ENCODE measurements around a stretch of chr14.

- RRBS, result no CpG with 5 or more reads among the region's 4 CpGs
Measured at GRCh38 chr14:100641171-100641474, 53.9 kb upstream of the BEGAIN start.

DNA sequence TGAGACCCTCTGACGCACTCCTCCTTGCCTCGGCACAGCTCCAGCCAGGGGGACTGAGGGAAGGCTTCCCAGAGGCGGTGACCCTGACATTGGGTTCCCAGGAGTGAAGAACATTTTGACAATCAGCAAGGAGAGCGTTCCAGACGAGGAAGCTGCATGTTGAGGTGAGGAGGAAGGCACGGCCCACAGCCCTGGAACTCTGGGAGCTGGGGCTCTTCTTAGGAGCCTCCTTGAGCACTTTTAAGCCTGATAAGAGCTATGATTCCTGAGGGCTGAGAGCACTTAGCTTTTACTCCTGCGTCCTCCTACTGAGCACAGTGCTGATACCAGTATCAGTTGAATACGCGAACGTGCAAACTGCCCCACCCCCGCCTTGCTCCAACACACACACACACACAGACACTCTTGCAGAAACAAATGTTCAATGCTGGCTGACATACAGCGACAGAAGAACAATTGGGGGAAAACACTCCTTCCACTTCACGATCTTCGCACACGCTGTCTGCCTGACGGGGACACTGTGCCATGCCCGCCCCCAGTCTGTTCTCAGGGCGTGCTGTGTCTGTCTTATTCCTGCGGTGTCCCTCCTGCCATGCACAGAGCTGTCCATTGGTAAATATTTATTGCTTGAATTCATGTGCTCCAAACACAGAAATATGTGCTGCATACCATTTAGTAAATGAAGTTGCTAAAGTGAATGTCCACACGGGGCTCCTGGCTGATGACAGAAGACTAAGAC is 57.2 kb upstream of the DLK1 start:
- RRBS, result no CpG with 5 or more reads among the region's 20 CpGs

- RRBS, result 58% methylated on average over 1 of the region's 17 CpGs
Measured at GRCh38 chr14:100728773-100729582, 2.3 kb downstream of the DLK1 start.

DNA sequence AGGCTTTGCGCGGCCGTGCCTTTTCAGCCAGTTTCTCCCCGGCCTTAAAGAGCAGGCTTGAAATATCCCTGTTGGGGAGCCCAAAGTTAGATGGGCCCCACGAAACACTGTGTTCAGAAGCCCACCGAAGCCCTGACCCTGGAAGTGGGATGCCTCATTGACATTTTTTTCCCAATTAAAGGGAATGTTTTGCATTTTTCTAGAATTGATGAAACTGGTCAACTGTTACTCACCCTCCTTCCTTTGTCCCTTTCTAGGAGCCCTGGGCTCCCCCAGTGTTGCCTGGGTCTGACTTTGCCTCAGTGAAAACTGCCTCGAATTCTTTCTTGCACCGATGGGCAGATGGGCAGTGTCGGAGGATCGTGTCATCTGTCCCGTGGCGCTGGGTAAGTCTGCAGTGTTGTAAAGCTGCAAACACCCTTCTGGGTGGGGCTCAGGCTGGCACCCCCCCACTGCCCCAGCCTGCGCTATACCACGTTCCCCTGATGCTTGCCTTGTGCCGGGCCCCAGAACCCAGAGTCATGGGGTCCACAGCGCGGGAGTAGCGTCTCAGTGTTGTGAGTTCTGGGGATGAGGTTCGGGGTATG is 4.7 kb downstream of the RTL1 start:
- RRBS, result no CpG with 5 or more reads among the region's 19 CpGs

- RRBS, result no CpG with 5 or more reads among the region's 6 CpGs
Measured at GRCh38 chr14:100981064-100981760, 77.7 kb upstream of the RTL1 start.

DNA sequence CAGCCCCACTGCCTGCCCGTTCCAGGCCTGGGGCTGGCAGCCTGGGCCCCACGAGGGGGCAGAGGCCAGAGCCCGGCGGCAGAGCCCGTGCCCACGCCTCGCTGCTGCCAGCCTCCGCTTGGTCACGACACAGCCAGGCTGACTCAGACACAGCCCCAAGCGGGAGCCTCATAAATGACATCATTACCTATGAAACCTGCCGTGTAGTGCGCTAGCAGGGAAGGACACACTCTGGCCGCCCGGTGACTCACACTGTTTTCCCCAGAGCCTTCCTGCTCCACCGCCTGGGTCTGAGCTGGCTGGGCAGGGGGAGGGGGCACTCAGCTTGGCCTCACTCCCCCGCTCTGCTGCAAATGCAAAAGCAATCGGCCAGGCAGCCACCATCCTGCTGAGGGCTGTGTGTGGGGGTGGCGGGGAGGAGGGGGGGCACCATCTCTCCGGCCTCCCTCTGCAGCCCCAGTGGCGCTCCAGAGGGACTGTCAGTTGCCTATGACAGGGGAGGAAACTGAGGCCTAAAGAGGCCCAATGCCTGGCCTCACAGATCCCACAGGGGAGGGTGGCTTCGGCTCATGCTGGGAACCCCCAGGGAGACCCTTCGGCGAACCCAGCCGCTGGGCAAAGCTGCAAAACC is 169.8 kb upstream of the RTL1 start:
- RRBS, result no CpG with 5 or more reads among the region's 24 CpGs

DNA sequence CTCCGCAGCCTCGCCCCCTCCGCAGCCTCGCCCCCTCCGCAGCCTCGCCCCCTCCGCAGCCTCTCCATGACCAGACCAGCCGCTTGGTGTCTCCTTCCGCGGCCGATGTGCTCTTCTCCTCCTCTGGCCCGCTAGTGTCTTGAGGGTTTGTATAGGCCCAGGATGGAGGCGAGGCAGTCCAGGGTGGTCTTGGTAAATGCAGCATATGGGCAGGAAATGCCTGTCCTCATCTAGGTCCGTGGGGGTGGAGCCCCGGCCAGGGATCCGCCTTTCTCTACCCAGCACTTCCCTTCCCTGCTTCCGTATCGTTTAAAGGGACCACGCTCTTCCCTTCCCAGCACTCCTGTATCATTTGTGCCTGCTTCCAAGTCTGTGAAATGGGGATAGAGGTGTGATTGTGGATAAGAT is 326.6 kb upstream of the RTL1 start:
- RRBS, result no CpG with 5 or more reads among the region's 19 CpGs

DNA sequence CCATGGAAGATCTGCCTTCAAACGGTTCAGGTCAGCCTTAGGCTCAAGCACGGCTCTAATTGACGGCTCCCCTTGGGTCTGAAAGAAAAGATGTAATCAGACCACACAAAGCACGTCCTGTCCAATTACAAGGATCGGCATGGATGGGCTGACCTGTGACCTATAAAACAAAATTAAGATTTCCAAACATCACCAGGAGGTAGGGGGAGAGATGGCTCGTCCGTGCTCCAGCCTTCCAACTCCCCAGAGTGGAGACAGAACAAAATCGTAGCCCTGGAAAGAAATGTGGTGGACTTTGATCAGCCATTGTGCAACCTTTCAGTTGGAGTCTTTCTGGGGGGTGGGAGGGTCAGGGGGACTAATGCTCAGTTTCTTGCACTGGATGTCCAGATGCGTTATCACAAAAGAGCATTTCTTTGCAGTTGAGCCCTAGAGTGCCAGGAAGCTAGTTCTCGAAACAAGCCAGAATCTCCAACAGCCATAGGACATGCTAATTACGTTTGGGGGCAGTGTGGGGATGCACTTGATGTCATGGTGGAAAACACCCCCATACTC is 426.8 kb upstream of the PPP2R5C start:
- RRBS, result no CpG with 5 or more reads among the region's 11 CpGs

GRCh38 chr14:101458635-101459550 is 302.6 kb upstream of the PPP2R5C start:
- RRBS, result 3% methylated on average over 54 of the region's 102 CpGs

- RRBS, result no CpG with 5 or more reads among the region's 21 CpGs
Measured at GRCh38 chr14:101512024-101512539, 249.4 kb upstream of the PPP2R5C start.

DNA sequence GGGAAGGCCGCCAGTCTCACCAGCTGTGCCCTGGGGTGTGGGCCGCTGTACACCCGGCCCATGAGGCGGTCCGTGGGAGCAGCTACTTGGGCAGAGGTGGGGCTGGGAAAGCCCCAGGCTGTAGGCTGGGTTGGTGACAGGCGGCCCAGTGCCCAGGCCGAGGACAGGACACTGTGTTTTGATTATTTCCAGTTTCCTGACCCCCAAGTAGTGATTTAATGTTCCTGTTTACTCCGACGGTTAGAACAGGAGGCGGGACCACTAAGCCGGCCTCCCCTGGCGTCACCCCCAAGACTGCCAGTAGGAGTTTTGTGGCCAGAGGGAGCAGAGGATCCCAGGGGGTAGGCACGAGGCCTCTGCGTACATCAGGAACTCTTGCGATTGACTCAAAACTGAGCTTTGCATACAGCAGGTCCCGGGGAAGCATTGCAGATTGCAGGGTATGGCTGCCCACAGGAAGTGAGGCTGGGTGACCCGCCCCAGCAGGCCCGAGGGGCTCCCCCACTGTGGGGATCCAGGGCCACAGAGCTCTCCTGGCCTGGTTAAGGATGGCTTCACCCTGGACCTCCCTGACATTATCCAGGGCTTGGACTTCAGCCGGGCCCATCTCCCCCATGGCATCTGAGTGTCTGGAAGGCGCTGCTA is 242.7 kb upstream of the PPP2R5C start:
- RRBS, result 91% methylated on average over 3 of the region's 20 CpGs

- RRBS, result no CpG with 5 or more reads among the region's 12 CpGs
Measured at GRCh38 chr14:101535009-101535668, 226.4 kb upstream of the PPP2R5C start.

DNA sequence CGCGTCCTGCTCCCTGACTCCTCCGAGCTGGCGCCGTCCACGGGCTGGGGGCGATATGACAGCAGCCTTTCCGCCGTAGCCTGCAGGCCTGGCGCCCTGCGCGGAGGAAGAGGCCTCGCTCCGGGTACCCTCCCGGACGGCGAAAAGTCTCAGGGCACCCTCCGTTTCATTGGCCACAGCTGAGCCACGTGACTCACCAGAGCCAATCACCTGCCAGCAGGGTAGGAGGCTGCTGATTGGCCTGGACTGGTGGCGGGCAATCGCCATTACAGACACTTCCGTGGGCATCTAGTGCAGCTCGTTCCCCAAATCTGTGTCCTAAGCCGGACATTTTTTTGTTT is 177.0 kb upstream of the PPP2R5C start:
- RRBS, result no CpG with 5 or more reads among the region's 24 CpGs

- RRBS, result no CpG with 5 or more reads among the region's 6 CpGs
Measured at GRCh38 chr14:101599168-101599367, 162.4 kb upstream of the PPP2R5C start.

DNA sequence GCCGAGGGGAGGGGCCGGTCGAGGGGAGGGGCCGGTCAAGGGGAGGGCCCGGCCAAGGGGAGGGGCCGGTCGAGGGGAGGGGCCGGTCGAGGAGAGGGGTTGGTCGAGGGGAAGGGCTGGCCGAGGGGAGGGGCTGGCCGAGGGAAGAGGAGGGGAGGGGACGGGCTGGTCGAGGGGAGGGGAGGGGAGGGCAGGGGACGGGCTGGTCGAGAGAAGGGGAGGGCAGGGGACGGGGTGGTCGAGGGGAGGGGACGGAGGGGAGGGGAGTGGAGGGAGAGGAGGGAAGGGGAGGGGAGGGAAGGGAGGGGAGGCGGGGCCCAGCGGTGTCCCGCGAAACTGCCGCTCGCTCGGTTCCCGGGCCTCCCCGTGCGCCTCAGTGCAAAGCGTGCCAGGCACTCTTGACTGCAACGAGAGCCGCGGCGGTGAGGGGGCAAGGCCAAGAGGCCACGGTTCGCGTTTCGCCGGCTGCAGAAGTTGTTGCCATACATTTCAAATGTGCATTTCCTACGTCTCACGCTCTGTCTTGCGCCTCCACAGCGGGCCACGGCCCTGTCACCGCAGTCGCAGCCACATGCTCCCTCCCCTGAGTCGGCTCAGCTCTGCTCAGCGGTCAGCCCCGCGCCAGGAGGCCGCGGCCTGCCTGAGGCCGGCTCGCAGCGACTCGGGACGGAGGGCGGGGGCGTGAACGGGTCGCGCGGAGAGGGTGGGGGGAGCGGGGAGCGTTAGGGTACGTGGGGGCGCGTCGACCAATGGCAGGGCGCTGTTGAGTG is 530 bp upstream of the PPP2R5C start:
- RRBS, result 0% methylated on average over 9 of the region's 70 CpGs

- RRBS, result no CpG with 5 or more reads among the region's 4 CpGs
Measured at GRCh38 chr14:101763107-101763432, 1.6 kb downstream of the PPP2R5C start.

GRCh38 chr14:101813225-101813912 is 51.9 kb downstream of the PPP2R5C start:
- RRBS, result no CpG with 5 or more reads among the region's 7 CpGs

GRCh38 chr14:101843636-101844894 is 82.6 kb downstream of the PPP2R5C start:
- RRBS, result 92% methylated on average over 4 of the region's 27 CpGs

DNA sequence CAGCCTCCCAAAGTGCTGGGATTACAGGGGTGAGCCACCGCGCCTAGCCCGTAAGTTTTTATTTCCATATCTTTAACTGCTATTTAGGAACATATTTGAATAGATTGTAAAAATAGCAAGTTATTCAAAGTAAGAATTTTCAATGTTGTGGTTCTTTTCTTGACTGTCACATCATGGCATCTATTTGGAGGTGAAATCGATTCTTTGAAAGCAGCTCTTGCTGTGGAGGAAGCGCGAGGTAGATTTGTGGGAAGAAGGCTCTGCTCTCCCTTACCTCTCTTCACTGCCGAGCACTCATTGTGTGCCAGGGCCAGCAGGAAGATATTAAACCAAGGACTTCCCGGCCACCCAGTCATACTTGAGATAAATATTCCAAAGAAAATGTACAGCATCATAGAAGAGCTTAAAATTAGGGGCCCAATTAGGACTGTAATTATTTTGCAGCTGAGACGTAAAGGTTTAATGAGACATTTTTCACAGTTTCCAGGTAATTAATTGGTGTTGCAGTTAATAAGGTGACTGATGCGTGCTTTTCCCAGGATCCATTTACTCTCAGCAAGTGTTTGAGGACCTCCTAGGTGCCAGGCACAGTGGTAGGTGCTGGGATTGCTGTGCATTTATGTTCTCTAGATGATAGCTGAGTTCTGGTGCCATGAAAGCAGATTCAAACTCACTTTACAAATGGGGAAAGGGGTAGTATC is 89.2 kb upstream of the DYNC1H1 start:
- RRBS, result no CpG with 5 or more reads among the region's 10 CpGs

- RRBS, result no CpG with 5 or more reads among the region's 12 CpGs
Measured at GRCh38 chr14:101881384-101881884, 82.9 kb upstream of the DYNC1H1 start.

All from epithelial cell of prostate (primary cell).